ENCODE results near the gene C4orf48.

GRCh38 chr4:1739495-1740073, 18.3 kb downstream of the TACC3 start:
- PRO-cap = no peak
- RAMPAGE, long total RNA = no peak

DNA sequence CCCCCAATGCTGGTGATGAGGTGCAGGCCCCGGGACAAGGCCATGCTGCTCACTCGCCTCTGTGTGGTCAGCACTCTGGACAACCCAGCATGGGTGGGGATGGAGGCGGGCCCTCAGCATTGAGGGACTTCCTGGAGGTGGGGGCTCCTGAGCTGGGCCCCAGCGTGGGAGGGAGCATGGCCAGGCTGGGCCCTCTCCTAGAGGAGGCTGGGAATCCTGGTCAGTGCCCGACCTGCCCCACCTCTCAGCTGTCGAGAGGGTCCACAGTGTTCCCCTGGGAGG, 30.6 kb downstream of the TACC3 start:
- PRO-cap = no peak
- RAMPAGE, long total RNA = no peak

DNA sequence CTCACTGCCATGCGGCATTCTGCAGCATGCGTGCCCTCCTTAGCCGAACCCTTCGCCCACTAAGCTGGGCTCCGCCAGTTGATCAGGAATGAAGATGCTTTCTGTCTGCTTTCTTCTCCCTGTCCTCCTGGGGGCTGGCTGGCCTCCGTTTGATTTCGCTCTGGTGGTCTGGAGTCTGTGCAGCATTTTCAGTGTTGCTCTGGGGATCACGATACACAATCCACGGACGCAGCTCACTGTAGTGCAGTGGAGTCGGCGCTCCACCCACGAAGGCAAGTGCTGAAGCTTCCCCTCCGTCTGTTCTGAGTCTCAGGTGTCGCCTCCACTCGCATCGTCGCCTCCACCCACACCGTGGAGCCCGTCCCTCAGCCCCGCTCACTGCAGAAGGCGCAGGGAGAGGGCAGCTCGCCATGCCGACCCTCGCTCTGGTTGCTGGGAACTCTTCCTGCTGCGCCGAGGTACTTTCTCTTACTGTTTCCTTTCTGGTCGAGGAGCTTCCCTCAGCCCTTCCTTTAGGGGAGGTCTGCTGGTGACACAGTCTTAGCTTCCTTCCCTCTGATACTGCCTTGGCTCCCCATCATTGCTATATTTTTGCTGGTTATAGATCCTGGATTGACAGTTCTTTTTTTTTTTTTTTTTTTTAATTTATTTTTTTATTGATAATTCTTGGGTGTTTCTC, 29.2 kb downstream of the LETM1 start:
- PRO-cap = no peak
- RAMPAGE, long total RNA = no peak

DNA sequence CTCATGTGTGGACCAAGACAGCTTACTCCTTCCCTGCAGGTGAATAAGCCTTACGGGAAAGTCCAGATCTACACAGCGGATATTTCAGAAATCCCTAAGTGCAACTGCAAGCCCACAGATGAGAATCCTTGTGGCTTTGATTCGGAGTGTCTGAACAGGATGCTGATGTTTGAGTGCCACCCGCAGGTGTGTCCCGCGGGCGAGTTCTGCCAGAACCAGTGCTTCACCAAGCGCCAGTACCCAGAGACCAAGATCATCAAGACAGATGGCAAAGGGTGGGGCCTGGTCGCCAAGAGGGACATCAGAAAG, 49.4 kb downstream of the NELFA start:
- PRO-cap = no peak
- RAMPAGE, long total RNA = no peak

DNA sequence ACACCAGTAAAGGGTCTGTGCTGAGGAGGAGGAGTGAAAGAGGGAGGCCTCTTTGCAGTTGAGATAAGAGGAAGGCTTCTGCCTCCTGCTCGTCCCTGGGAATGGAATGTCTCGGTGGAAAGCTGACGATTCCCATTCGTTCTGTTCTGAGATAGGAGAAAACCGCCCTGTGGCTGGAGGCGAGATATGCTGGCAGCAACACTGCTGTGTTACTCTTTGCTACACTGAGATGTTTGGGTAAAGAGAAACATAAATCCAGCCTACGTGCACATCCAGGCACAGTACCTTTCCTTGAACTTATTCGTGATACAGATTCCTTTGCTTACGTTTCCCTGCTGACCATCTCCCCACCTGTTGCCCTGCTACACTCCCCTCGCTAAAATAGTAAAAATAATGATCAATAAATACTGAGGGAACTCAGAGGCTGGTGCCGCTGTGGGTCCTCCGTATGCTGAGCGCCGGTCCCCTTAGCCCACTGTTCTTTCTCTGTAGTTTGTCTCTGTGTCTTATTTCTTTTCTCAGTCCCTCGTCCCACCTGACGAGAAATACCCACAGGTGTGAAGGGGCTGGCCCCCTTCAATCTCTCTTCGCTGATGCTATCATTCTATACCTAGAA, 13.1 kb upstream of the NELFA start:
- PRO-cap = bidirectional peak, plus-strand start at position 95 of the sequence, minus-strand start at position 103 of the sequence
- RAMPAGE, long total RNA = no peak

- PRO-cap = bidirectional peak, plus-strand start at chr4:2041820, minus-strand start at chr4:2041814; bidirectional peak, plus-strand start at chr4:2041995, minus-strand start at chr4:2041914
- RAMPAGE, long total RNA = no peak
Observed at GRCh38 chr4:2041651-2042170, at the start of gene C4orf48. Gene C4orf48 (plus strand): TSS chr4:2041995.

DNA sequence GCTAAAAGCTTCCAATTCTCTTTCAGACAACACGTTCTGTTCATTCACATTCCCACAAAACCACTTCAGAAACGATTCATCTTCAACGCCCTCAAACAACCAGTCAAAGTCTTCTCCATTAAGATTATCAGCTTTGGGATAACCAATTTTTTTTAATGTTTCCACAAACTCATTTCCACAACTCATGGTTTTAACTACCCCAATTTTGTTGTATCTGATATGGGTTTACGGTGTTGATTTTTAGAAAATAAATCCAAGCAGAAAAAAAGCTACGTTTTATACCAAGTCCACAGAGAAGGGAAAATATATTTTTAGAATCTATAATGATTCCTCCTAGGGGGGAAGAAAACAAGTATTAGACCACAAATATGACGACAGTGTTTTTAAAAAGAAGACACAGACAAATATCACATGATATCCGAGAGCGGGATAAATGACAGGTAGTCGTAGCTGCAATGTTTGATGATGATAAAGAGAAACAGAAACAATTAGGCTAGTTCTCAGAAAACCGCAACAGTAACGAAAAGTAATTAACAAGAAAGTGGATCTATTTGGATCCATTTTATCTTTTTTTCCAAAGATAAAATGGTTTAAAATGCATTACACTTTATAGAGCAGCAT, 1.1 kb downstream of the HAUS3 start:
- PRO-cap = no peak
- RAMPAGE, long total RNA = no peak

GRCh38 chr4:2256890-2257465, 4.9 kb downstream of the MXD4 start:
- PRO-cap = no peak
- RAMPAGE, long total RNA = no peak

- PRO-cap = no peak
- RAMPAGE, long total RNA = no peak
Observed at GRCh38 chr4:2270138-2270741, 8.3 kb upstream of the MXD4 start.

GRCh38 chr4:2746086-2746729, 9.9 kb downstream of the TNIP2 start:
- PRO-cap = no peak
- RAMPAGE, long total RNA = no peak

- PRO-cap = no peak
- RAMPAGE, long total RNA = no peak
Observed at GRCh38 chr4:2753482-2754050, 2.6 kb downstream of the TNIP2 start.

GRCh38 chr4:2786877-2787812, 5.7 kb upstream of the SH3BP2 start:
- PRO-cap = no peak
- RAMPAGE, long total RNA = no peak

- PRO-cap = no peak
- RAMPAGE, long total RNA = no peak
Observed at GRCh38 chr4:2797588-2798337, 4.9 kb downstream of the SH3BP2 start.

- PRO-cap = no peak
- RAMPAGE, long total RNA = no peak
Observed at GRCh38 chr4:2812543-2812802, 19.6 kb downstream of the SH3BP2 start.

- PRO-cap = no peak
- RAMPAGE, long total RNA = no peak
Observed at GRCh38 chr4:2812803-2813477, 20.1 kb downstream of the SH3BP2 start.

DNA sequence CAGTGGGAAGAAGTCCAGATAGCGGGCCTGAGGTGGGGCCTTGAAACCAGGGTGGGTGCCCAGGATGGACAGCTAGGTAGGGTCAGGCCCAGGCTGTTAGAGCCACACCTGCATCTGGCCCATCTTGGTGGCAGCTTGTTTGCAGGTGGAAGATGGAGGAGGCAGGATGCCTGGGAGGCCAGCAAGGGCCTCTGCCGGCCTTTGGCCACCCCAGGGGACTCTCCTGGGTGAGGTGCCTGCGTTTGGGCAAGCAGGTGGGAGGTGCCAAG, 24.5 kb downstream of the SH3BP2 start:
- PRO-cap = no peak
- RAMPAGE, long total RNA = no peak

- PRO-cap = no peak
- RAMPAGE, long total RNA = no peak
Observed at GRCh38 chr4:2852467-2853156, 9.0 kb downstream of the ADD1 start.

DNA sequence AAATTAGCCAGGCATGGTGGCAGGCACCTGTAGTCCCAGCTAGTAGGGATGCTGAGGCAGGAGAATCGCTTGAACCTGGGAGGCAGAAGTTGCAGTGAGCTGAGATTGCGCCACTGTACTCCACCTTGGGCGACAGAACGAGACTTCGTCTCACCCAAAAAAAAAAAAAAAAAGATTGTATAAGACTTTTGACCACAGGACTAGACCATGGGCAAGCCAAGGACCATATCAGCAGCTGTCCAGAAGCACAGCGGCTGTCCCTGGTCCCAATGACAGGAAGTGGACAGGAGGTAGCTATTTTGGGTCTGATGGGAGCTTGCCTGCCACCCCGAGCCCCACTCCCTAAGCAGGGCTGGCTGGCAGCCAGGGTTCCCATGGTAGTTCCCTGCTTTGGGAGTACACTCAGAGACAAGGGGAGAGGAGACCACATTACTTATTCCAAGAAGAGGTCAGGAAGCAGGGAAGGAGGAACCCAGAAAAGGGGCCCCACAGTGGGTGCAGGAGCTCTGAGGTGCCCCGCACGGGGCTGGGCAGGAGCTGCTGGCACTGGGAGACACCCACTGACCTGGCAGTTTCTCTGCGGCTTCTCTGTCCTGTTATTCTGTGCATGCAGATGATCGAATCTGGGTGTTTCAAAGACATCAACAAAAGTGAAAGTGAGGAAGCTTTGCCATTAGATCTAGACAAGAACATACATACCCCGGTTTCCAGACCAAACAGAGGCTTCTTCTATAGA, 36.5 kb upstream of the HTT start:
- PRO-cap = no peak
- RAMPAGE, long total RNA = no peak

DNA sequence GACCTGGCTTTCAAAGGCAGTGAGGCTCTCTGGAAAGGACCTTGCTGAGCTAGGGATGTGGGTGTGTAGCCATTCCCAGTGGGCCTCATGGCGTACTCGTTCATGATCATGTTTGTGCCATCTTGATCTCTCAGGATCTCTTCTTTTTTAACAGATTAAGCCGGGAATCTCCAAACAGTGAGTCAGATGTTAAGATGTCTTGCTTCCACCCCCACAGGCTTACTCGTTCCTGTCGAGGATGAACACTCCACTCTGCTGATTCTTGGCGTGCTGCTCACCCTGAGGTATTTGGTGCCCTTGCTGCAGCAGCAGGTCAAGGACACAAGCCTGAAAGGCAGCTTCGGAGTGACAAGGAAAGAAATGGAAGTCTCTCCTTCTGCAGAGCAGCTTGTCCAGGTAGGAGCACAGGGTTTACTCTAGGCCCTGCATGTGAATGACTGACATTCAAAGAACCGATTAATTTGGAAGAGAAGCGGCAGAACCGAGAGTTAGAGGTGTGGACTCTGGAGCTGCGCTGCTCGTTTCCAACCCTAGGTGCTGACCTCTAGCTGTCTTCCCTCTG, 41.5 kb downstream of the HTT start:
- PRO-cap = no peak
- RAMPAGE, long total RNA = no peak

DNA sequence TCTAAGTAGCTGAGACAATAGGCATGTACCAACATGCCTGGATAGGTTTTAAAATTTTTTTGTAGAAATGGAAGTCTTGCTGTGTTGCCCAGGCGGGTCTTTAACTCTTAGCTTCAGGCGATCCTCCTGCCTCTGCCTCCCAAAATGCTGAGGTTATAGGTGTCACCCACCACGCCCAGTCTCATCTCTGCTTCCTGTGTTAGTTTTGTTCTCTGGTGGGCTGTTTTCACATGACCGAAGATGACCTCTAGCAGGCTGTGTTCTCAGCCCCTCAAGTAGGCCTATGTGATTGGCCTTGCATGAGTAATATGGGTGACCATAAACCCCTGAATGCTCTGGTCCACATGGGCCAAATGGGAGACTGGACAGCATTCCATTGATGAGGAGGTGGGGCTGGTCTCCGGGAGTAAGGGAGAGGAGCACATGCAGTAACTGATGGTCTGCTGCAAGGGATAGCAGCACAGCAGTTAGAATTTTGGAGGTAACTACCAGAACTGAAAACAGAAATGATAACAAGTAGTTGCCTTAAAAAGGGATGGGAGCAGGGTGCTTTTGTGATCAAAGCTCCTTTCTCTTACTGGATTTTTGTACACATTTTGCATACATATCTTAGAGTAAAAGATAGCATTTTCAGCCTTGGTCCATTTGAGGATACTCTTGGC, 56.6 kb upstream of the MSANTD1 start:
- PRO-cap = no peak
- RAMPAGE, long total RNA = no peak